ENCODE results near the genes RNF38, TRMT10B, FAM240B and FOXD4L6.

- PRO-cap, 2 experiments = no peak in any of the 2 experiments
Measured at GRCh38 chr9:36158740-36159399, 10.3 kb upstream of the CCIN start.

DNA sequence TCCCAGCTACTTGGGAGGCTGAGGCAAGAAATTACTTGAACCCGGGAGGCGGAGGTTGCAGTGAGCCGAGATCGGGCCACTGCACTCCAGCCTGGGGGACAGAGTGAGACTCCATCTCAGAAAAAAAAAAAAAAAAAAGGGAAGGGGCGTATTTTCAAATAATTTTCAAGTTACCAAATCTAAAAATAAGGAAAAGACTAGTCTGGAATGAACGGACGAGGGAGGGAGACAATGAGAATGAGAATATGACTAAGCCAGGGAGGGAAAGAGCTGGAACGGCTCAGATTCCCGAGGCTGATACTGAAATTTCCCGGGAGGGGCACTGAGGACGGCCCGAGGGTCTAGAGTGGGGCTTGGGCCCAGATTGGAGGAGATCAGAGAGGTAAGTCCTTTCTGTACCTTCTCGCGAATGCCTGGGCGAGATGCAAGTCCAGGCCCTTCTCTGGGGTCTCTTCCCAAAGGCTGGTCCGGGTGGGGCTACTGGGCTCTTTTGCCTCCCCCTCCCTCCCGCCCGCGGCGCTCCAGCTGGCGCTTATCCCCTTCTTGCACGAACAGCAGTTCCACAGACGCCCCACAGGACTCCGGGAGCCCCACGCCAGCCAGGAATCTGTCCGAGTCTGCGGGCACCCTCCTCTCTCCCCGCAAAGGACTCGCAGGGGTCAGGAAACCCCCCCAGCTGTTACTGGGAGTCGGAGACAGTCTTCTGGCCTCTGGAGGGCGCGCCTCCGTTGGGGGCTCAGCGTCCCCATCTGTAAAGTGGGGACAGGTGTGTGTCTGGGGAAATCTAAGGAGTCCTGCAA lies 3.3 kb upstream of the CCIN start:
- PRO-cap, 2 experiments = no peak in any of the 2 experiments

DNA sequence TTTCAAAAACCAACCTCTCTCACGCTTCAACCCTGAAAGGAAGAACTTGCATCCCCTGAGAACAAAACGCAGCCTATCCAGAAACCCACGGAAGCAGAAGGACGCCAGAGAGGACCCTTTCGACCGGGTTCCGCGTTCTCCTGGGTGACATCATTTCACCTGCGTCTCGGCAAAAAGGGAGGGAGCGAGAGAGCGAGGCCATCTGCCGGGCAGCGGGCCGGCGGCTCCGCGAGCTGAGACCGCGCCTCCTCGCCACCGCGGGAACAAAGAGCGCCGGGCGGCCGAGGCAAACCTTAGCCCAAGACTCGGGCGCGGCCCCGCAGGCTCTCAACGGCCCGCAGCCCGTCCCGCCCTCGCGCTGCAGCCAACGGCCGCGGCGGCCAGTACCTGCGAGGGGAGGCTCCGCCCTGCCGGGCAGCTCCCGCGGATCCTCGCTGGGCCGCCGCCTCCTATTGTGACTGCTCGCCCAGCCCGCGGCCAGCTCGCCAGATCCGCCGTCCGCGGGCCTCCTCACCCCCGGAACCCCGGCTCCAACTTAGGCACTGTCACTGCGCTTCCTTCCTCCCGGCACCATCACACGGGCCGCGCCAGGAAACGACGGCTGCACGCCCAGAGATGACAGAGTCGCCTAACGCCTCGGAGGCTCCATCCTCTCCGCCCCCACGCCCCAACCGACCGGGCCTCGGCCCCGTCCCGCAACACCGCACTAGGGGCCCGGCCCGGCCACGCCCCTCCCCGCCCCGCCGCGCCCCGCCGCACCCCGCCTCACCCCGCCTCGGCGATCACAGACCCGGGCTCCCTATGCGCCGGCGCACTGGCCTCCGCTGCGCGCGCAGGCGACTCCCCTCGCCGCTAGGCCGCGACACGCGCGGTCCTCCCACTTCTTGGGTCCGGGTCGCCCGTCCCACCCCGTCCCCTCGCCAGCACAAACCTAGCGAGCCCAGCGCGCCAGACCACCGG lies at the start of gene RNF38:
Gene RNF38 (minus strand): TSS at position 103 of the 960 bp plus-strand sequence.
- PRO-cap, 2 experiments = peak in 2 of 2 experiments; most common plus-strand start position 201 of the sequence (in 2); most common minus-strand start position 265 of the sequence (in 2)

- PRO-cap, 2 experiments = no peak in any of the 2 experiments
Measured at GRCh38 chr9:37042570-37042769, 8.4 kb upstream of the PAX5 start.

DNA sequence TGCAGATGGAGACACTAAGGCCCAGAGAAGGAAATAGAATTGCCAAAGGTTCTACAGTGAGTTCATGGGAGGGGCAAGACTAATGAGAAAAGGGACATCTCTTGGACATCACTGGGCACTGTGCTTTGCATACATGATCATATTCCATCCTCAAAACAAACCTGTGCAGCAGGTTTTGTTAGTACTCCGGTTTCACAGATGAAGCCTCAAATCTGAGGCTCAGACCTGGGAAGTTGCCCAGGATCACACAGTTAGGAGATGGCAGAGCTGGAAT lies 13.3 kb upstream of the PAX5 start:
- PRO-cap, 2 experiments = no peak in any of the 2 experiments

DNA sequence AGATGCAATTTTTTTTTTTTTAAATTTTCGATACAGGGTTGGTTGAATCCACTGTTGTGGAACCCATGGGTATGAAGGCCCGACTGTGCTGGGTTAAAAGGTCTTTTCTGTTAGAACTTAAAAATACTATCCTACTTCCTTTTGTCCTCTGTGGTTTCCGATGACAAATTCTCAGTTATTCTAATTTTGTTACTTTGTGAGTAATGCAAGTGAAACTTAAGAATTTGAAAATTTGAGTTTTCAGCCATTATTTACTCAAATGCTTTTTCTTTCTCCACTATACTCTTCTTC lies 67.3 kb downstream of the ZCCHC7 start:
- PRO-cap, 2 experiments = no peak in any of the 2 experiments

DNA sequence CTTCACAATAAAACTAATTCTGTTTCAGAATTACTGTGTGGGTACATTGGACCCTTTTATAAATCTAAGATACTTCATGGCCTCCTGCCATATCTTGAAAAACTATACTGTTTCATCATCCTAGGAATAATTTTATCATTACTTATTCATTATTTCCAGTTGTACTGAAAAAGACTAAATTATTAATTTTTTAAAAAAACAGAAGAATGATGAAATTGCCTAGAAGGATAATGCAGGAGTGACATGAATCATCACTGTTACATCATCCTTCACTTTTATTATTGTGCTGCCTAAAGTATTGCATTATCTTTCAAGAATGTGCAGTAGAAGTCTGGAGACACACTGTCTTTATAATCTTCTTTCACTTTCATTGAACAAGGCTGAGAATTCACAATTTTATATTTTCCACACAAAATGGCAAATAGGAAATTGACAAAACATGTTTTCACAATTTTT lies 131.7 kb upstream of the GRHPR start:
- PRO-cap, 2 experiments = no peak in any of the 2 experiments

DNA sequence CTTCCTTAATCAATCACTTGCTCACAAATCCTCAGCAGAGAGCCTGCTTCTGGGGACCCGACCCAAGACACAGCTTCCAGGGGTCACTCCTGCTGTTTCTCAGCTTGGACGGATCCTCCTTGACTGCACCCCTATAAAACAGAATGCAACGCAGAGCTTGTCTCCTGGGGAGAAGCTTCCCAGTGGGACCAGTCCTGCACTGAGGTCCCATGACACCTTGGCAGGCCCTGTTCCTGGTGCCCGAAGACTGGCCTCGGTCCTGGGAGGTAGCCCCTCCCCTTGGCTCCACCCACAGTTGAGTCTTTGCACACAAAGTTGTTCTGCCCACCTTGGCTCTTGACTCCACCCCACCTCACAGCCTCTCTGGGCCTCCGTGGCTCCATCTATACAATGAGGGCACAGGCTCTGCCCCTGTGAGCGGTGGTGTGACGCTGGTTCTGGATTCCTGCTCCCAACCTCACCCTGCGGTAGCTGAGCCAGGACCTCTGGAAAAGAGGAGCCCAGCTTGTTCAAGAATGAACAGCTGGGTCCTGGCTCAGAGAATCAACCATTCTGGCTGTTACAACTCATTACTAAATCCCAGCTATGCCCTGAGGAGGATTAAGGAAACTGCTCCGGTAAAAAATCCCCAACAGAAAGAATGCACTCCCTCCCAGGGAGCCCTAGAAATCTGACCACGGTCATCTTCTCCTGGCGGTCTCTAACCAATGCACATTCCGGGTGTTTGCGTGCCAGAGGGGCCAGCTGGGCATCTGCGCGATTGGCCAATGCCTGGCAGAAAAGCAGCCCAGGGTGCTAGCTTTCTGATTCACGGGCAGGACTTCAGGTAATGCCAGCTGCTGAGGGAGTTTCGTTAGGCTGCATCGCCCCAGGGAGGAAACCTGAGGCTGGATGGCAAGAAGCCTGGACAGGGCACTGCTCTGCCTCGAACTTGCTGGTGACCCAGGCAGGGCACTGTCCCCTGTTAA lies 10.0 kb upstream of the GRHPR start:
- PRO-cap, 2 experiments = no peak in any of the 2 experiments

- PRO-cap, 2 experiments = no peak in any of the 2 experiments
Measured at GRCh38 chr9:37417842-37418814, 4.4 kb upstream of the GRHPR start.

GRCh38 chr9:37486392-37487621 lies 1.1 kb downstream of the POLR1E start:
- PRO-cap, 2 experiments = no peak in any of the 2 experiments

DNA sequence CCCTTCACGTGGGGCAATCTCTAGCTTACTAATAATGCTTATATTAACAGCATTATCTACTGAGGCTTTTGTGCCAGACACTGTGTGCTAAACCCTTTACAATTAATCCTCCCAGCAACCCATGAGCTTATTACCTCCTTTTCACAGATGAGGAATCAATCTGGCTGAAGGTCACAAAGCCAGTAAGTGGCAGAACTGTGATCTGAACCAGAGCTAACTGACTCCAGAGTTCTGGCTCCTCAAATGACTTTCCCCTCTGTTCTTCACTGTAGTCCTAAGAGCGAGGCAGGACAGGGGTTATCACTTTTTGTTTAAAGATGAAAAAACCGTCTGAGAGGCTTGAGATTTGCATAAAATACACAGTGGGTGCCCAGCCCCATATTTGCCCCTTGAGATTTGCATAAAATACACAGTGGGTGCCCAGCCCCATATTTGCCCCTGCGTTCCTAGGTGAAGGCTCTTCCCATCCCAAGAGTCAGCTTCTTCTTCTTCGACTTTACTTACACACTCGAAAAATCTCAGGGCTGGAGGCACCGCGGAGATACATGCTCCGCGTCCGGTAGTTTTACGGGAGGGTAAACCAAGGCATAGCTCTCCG lies 693 bp downstream of the FBXO10 start:
- PRO-cap, 2 experiments = no peak in any of the 2 experiments

DNA sequence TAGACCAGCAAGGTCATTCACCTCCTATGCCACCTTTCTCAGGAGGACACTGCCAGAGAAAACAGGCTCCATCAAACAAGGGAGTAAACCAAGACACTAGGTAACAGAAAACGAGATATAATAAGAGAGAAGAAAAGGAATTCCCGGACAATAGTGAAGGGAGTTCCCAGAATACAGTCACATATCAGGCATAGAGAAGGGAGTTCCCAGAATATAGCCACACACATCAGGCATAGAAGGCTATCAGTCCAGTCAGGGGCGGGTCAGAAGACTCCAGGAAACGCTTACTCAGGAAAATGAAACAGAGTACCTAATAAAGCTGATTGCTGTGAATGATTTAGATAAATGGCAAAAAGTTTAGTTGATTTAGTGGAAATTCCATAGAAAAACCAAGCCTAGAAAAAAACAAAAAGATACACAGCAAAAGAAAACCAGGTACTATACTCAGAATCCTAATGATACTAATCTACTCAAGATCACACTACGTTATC lies 4.9 kb downstream of the TOMM5 start:
- PRO-cap, 2 experiments = no peak in any of the 2 experiments

- PRO-cap, 2 experiments = peak in 2 of 2 experiments; most common plus-strand start chr9:37753790 (in 1); most common minus-strand start chr9:37753687 (in 1)
Measured at GRCh38 chr9:37753443-37754410, at the start of gene TRMT10B. Gene TRMT10B (plus strand): TSS chr9:37753805.

DNA sequence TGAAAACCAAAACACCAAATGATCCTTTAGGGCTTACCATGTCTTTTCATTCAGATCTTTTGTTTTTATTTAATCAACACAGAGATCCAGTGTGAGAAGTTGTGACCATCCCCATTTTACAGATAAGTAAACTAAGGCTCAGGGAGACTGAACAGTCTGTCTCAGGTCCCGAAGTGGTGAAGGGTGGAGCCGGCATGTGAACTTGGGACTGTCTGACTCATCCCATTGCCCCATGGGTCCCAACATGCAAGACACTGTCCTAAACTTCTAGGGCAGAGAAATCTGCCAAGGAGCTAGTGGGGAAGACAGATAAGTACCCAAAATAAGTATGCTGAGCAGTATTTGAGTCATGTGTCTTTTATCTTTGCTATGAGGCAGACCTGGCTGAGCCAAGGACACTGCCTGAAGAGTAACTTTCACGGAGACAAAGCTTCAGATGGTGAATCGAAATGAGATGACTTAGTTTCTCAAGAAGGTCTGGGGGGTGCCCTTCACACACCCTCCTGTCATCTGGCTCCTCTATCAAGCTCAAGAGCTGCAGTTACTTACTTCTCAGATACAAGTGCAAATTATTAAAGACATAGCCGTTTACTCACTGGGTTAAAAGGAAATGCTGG lies 64.4 kb upstream of the SLC25A51 start:
- PRO-cap, 2 experiments = no peak in any of the 2 experiments

DNA sequence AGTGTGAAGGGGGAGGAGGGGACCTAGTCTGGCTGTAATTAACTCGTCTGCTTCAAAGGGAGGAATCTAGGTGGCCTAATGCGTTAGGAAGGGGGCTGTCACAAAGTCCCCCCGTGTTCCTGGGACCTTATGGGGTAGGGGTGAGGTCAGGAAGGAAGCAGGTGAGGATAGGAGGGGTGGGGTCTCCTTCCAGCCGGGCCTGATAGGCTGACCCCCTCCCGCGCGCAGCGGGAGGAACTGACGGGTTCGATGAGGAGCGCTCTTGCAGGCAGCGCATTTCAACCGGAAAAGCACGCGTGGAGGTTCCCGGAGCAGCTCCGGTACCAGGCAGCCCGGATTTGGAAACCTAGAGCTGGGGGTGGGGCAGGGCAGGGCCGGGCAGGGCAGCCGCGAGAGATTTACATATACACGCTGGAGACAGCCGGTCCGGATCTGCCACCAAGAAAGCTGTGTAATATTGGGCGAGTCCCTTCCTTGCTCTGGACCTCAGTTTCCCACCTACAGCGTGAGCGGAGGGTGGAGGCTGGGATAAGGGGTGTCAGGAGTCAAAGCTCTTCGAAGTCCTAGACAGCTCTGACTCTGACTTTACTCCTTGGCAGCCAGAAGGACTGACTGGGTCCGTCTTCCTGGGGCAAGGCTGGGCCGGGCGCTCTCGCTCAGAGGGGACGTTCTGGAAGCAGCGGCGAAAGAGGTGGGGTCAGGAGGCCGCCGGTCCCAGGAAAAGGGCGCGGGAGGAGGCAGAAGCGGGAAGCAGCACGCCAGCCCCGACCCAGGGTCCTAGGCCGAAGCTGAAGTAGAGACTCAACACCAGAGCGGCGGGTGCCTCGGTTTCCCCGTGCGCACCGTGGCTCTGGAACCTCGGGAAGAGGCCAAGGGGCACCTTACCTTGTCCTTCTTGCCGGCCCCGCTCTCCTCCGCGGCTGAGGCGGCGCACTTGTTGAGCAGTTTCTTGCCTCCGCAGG lies 1.7 kb downstream of the SHB start:
- PRO-cap, 2 experiments = peak in 1 of 2 experiments; most common plus-strand start position 420 of the sequence (in 1); most common minus-strand start position 239 of the sequence (in 1)

- PRO-cap, 2 experiments = no peak in any of the 2 experiments
Measured at GRCh38 chr9:38318880-38319547, 73.5 kb upstream of the ALDH1B1 start.

DNA sequence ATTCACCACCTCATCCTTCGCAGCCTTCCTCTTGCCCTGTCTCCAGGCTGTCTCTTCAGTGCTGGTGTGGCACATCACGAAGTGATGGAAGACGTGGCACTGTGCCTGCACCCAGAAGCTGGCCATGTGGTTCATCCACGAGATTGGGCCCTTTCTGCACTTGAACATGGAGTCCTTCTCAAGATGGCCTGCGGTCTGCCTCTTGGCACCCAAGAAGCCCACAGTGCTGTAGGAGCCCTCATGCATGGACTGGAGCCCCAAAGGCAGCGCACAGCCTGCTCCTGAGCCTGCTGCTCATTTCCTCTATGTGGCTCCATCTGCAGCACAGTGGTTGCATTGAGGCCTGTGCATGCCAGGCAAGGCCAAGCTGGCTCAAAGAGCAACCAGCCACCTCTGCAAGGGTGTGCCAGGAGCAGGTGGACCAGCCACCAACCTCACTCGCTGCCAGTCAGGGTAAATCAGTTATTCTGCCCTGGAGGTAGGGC lies 52.4 kb downstream of the ANKRD18A start:
- PRO-cap, 2 experiments = no peak in any of the 2 experiments

DNA sequence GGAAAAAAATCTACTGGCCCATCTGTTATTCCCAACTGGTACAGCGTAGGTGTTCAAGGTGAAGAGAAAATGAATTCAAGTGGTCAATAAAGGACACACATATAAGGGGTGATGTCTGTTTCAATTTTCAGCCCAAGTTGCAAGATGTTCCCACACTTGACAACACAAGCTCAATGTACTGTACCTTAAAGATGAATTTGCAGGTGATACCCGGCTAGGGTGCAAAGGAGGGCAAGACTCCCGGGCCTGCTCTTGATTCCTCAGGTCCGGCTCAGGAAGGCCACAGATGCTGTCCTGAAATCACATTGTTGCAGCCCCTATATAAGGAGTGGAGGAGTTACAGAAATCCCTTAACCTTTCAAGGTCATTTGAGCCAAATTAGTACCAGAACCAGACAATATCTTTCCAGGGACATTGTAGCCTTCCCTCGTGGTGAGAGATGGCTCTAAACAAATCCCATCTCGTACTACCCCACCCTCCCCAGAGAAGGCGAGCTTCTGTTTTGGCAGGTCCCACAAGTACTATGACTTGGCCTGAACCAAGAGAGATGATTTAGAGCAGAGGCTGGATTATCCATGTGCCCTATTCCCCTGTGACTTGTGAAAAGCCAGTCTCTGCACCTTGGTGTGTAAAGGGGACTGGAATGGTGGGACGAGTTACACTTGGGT lies at the start of gene FAM240B:
Gene FAM240B (minus strand): TSS at position 296 of the 668 bp plus-strand sequence.
- PRO-cap, 2 experiments = no peak in any of the 2 experiments

DNA sequence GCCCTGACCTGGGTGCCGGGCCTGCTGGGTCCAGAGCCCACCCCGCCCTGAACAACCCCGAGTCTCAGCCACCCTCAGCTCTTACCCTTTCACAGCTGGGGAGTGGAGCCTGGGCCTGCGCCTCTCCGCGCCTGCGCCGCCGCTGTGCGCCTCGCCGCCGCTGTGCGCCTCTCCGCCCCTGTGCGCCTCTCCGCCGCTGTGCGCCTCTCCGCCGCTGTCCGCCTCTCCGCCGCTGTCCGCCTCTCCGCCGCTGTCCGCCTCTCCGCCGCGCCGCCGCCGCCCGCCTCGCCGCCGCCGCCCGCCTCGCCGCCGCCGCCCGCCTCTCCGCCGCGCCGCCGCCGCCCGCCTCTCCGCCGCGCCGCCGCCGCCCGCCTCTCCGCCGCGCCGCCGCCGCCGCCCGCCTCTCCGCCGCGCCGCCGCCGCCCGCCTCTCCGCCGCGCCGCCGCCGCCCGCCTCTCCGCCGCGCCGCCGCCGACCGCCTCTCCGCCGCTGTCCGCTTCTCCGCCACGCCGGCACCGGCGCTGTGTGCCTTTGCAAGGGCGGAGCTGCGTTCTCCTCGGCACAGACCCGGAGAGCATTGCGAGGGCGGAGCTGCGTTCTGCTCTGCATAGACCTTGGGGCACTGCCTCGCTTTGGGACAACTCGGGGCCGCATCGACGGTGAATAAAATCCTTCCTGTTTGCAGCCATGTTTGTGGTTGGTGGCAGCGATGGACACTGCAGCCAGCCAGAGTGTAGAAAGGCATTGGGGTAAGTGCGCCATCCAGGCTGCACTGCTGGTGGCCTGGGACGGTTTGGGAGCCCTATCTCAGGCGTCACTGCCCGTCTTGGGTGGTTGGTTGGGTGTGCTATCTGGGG lies 544.2 kb downstream of the FOXD4L6 start:
- PRO-cap, 2 experiments = no peak in any of the 2 experiments

- PRO-cap, 2 experiments = no peak in any of the 2 experiments
Measured at GRCh38 chr9:41128546-41128943, at the start of gene FOXD4L6. Gene FOXD4L6 (minus strand): TSS chr9:41128681.